Neural crest cell (in vitro differentiated cells): ENCODE measurements around the gene OR14K1.

DNA sequence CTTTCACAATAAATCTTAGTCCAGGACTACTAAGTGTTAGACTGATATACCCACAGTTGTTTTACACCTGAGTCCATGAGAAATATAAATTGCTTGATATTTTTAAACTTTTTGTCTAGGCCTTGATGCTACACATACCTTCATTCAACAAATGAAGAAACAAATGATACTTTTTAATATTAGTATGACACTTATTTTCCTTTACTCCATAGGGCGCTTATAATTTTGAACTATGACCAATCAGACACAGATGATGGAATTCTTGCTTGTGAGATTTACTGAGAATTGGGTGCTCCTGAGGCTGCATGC lies at the start of gene OR14K1:
Gene OR14K1, plus strand, starts transcription at position 233 of the 309 bp plus-strand sequence.
- PRO-cap: no peak

DNA sequence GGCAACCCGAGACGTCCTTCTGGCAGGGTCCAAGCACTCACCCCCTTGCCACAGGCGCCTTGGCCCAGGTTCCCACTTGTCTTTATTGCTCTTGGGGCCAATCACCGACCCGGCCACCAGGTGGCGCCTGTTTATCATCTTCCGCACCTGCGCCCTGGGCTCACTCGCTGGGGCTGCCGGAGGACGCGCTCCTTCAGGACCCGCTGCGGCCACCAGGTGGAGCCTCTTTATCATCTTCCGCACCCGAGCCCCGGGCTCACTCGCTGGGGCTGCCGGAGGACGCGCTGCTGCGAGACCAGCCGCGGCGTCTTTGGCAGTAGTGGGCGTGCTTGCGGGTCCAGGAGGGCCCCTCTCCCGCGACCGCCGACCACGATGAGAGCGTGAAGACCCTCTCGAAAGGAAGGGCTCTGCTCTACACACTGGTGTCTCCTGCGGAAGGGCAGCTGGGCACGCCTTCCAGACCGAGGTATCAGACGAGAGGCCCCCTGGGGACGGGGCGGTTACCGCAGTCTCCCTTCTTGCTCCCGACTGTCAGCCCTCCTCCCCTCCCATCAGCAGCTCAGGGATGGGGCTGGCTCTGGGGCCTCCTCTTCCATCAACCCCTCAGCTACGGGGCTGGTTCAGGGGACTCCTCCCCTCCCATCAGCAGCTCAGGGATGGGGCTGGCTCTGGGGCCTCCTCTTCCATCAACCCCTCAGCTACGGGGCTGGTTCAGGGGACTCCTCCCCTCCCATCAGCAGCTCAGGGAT lies 11.6 kb upstream of the OR2L8 start:
- PRO-cap: unidirectional peak, plus-strand start at position 259 of the sequence

DNA sequence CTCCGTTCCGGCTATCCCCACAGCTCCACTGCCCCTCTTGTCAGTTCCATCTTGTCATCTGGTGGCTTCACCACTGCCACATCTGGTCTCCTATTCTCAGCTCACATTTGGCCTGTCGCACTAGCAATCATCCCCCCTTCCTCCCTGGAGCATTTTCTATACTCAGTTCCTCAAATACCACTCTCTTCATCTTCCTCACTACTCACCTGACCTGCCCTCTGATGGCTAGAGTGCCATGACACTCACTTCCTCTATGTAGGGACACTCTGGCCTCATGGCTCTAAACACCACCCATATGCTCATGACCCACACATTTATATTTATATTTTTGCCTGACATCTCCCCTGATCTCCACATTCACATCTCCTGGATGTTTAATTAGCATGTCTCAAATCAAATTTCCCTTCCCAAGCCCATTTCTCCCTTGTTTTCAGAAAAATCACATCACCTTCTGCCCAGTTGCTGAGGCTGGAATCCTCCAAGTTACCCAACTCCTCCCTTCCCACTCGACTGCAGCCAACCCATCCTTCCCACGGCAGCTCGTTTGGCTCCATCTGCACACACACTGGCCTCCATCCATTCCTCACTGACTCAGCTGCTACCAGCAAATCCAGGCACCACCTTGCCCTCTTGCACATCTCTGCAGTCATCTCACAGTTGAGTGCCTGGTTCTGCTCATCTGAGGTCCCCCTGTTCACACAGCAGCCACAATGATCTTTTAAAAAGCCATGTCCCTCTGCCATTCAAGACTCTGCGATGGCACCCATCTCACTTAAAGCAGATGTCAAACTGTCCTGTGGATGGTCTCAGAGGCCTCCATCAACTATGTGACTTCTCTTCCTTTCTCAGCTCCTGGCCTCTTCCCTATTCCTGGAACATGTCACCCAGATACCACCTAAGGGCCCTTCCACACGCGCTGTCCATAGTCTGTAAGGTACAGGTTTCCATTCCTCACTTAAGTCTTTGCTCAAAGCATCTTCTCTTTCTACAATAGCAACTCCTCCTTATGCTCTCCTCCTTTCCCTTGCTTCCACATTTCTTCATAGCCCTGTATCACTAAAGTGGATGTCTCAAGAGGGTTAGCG lies 5.9 kb downstream of the ZNF692 start:
- PRO-cap: no peak

DNA sequence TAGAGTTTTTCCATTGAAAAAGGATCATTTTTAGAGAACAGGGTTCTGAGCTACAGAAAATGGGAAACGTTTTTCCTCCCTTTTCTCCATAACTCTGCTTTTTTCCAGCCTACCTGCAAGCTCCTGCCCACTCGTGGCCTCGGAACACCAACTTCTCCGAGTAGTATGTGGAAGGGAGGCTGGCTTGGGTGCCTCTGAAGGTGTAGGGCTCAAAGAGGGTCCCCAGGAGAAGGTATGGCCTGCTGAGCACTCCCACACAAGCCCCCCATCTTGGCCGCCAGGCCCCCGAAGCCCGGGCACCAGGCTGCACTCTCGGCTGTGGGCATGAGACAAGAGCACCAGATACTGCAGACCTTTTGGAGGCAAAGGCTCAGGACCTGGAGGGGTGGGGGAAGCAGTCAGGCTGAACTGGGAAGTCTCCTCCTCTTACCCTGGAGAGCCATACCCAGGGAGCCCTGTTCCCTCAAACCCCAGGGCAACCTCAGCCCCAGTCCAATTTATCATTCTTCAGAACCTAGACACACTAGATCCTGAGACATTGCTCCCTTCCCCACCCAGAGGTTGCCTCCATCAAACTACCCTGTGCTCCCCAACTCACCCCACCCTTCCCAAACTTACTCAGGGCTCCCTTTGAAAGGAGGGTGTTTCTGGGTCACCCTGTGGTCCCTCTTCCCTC lies 1.6 kb downstream of the ZNF692 start:
- PRO-cap: no peak